ENCODE results near the genes AKR7A3 and MICOS10.

GRCh38 chr1:19081942-19082639 is 125.6 kb upstream of the IFFO2 start:
CAGE:
- cytosol, long polyA minus RNA = no peak
- cytosol, long polyA plus RNA = no peak
- long polyA plus RNA = no peak
- nucleus, long polyA minus RNA = no peak
- nucleus, long polyA plus RNA = no peak

CAGE:
- cytosol, long polyA minus RNA = no peak
- cytosol, long polyA plus RNA = no peak
- long polyA plus RNA = no peak
- nucleus, long polyA minus RNA = no peak
- nucleus, long polyA plus RNA = no peak
Measured at GRCh38 chr1:19119945-19120577, 90.0 kb downstream of the UBR4 start.

GRCh38 chr1:19159595-19160396 is 50.3 kb downstream of the UBR4 start:
CAGE:
- cytosol, long polyA minus RNA = no peak
- cytosol, long polyA plus RNA = no peak
- long polyA plus RNA = no peak
- nucleus, long polyA minus RNA = no peak
- nucleus, long polyA plus RNA = no peak

DNA sequence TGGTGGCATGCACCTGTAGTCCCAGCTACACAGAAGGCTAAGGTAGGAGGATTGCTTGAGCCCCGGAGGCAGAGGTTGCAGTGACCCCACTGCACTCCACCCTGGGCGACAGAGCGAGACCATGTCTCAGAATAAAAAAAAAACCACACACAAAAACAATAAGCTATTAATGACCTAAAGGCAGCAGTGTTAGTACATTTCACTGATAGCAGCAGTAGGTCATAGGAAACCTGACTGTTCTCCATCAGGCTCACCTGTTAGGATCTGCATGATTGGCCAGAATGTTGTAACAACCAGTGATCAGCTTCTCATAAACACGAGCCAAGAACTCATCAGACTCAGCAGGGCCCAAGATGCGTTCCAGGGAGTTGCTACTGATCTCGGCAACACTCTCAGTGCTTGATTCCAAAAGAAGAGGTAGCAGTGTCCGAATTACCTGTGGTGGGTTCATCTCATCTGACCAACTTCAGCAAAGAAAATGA is 43.3 kb downstream of the UBR4 start:
CAGE:
- cytosol, long polyA minus RNA = no peak
- cytosol, long polyA plus RNA = no peak
- long polyA plus RNA = no peak
- nucleus, long polyA minus RNA = no peak
- nucleus, long polyA plus RNA = no peak

DNA sequence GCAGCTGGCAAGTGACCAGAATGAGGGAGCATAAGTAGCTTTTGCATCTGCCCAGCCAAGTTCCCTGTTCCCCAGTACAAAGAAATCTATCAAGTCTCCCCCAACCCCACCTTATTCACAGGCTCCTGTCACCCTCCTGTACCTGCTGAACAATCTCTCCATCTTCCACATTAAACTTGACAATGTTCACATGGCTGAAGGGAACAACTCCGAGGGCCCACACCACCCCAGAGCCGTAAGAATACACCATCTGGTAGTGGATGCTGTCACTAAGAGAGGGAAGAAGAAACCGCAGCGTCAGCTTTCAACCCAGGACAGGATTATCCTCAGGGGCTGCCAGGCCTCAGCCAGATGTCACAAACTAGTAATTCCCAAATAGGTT is 10.5 kb downstream of the EMC1 start:
CAGE:
- cytosol, long polyA minus RNA = no peak
- cytosol, long polyA plus RNA = no peak
- long polyA plus RNA = no peak
- nucleus, long polyA minus RNA = no peak
- nucleus, long polyA plus RNA = no peak

CAGE:
- cytosol, long polyA minus RNA = no peak
- cytosol, long polyA plus RNA = no peak
- long polyA plus RNA = no peak
- nucleus, long polyA minus RNA = no peak
- nucleus, long polyA plus RNA = no peak
Measured at GRCh38 chr1:19273180-19273628, 15.4 kb downstream of the AKR7A3 start.

DNA sequence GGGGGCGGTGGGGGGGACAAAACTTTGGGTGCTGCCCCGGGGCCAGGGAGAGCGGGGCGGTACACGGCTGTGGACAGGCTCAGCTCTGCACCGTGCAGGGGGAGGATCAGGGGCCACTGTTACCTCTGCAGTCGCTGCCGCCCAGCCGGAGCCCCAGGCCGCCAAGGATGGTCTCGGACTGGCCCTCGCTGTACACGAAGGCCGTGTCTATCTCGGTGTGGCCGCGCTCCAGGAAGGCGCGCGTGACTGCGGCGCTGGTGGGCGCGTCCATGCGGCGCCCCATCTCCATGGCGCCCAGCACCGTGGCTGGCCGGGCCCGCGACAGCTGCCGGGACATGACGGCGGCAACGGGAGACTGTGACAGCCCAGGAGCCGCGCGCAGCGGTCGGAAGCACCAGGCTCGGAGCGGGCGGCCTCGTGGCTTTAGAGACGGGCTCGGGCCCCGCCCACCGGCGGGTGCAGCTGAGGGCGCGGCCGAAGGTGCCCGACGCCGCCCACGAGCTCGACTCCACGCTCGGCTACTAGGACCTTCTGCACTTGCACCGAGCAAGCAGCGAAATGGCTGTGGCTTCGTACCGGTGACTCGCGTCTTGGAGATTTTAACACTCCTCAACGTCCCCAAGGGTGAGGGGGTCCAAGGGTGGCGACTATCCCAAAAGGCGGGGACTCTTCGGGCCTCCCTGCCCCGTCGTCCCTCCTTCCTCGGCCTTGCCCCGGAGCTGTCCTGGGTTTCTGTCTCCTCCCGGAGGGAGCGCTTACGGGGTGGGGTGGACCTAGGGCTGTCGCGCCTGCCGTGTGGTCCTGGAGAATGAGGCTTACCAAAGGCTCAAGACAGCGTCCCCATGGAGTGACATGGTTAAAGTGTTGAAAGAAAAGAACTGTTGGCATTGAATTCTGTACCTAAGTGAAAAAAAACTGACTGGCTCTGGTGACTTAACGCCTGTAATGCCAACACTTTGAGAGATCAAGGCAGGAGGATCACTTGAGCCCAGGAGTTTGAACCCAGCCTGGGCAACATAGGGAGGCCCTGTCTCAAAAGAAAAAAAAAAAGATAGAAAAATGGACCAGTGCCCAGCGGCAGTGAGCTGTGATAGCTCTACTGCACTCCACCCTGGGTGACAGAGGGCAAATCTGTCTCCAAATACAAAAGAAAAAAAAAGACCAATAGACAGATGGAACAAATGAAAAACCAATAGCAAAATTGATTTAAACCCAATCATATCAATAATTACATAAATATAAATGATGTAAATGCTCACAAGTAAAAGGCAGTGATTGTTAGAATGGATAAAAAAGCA is at the start of gene AKR7A3:
AKR7A3 (minus strand) TSS at position 398 of the 1,298 bp plus-strand sequence.
CAGE:
- cytosol, long polyA minus RNA = no peak
- cytosol, long polyA plus RNA = no peak
- long polyA plus RNA = no peak
- nucleus, long polyA minus RNA = no peak
- nucleus, long polyA plus RNA = no peak

CAGE:
- cytosol, long polyA minus RNA = no peak
- cytosol, long polyA plus RNA = no peak
- long polyA plus RNA = no peak
- nucleus, long polyA minus RNA = no peak
- nucleus, long polyA plus RNA = no peak
Measured at GRCh38 chr1:19296835-19297335, 8.3 kb upstream of the AKR7A3 start.

GRCh38 chr1:19325265-19325674 is 13.1 kb downstream of the SLC66A1 start:
CAGE:
- cytosol, long polyA minus RNA = no peak
- cytosol, long polyA plus RNA = no peak
- long polyA plus RNA = no peak
- nucleus, long polyA minus RNA = no peak
- nucleus, long polyA plus RNA = no peak

GRCh38 chr1:19327823-19328022 is 15.6 kb downstream of the SLC66A1 start:
CAGE:
- cytosol, long polyA minus RNA = no peak
- cytosol, long polyA plus RNA = no peak
- long polyA plus RNA = no peak
- nucleus, long polyA minus RNA = no peak
- nucleus, long polyA plus RNA = no peak

DNA sequence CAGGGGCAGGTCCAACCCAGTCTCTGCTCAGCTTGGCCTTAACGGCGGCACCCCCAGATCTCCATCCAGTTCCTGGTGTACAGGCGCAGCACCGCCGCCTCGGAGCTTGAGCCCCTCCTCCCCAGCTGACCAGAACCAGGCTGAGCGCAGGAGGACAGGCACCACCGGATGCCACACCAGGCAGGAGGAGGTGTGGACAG is 16.3 kb downstream of the SLC66A1 start:
CAGE:
- cytosol, long polyA minus RNA = no peak
- cytosol, long polyA plus RNA = no peak
- long polyA plus RNA = no peak
- nucleus, long polyA minus RNA = no peak
- nucleus, long polyA plus RNA = no peak

GRCh38 chr1:19433083-19433972 is 52.0 kb downstream of the CAPZB start:
CAGE:
- cytosol, long polyA minus RNA = no peak
- cytosol, long polyA plus RNA = no peak
- long polyA plus RNA = no peak
- nucleus, long polyA minus RNA = no peak
- nucleus, long polyA plus RNA = no peak

GRCh38 chr1:19442356-19443243 is 42.7 kb downstream of the CAPZB start:
CAGE:
- cytosol, long polyA minus RNA = no peak
- cytosol, long polyA plus RNA = no peak
- long polyA plus RNA = no peak
- nucleus, long polyA minus RNA = no peak
- nucleus, long polyA plus RNA = no peak

DNA sequence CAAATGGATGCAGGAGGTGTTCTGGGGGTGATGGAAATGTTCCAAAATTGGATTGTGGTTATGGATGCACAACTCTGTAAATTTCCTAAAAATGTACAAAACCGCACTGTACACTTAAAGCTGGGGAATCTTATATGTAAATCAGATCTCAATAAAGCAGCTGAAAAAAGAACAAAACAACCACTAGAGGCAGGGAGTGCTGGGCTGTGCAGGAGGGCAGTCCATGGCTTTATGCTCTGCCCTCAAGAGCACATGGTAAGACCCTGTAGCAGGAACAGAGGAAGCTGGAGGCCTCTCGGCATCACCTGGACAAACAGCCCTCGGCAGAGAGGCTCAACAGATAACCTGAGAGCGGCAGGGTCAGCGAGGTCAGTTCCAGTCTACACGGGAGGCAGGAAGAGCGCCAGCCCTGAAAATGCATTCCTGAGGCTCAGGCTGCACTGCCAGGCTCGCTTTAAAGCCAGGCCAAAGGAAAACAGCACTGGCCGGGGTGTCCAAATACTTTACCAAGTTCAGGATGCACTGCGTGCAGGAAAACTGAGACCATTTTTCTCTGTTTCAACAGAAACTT is 39.5 kb downstream of the CAPZB start:
CAGE:
- cytosol, long polyA minus RNA = no peak
- cytosol, long polyA plus RNA = no peak
- long polyA plus RNA = no peak
- nucleus, long polyA minus RNA = no peak
- nucleus, long polyA plus RNA = no peak

DNA sequence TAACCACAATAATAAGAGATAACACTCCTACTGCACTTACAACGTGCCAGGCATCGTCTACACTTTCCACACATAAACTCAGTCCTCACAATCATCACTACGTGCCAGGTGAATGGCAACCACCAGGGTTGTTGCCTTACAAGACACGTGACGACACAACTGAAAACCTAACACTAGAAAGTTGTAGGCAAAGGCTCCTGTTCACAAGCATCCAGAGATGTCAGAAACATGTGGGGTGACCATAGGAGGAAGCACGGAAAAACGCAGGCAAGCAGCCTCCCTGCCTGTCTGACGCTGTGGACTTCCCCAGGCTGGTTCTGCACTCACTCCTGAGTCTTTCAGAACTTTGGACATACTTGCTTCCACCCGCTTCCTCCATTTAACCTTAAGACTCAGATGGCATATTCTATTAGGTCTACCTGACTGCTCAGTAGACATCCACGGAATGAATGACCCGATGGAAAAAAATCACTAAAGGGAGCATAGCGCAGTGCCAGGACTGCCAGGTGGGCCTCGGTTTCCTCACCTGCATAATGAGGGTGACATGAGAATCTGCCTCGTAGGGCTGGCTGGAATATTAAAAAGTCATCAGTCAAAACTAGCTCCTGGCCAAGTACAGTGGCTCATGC is 6.9 kb downstream of the CAPZB start:
CAGE:
- cytosol, long polyA minus RNA = no peak
- cytosol, long polyA plus RNA = no peak
- long polyA plus RNA = no peak
- nucleus, long polyA minus RNA = no peak
- nucleus, long polyA plus RNA = no peak

GRCh38 chr1:19596123-19597196 is at the start of gene MICOS10:
MICOS10 (plus strand) TSS chr1:19596979.
CAGE:
- cytosol, long polyA minus RNA = start-site peak on the plus strand at chr1:19597015-19597037, 112 reads
- cytosol, long polyA plus RNA = start-site peak on the plus strand at chr1:19596969-19597041, 1,099 and 126 reads in 2 replicates
- long polyA plus RNA = start-site peak on the plus strand at chr1:19596989-19597048, 534 and 591 reads in 2 replicates
- nucleus, long polyA minus RNA = start-site peak on the plus strand at chr1:19597004-19597029, 28 reads
- nucleus, long polyA plus RNA = start-site peak on the plus strand at chr1:19596989-19597041, 194 and 235 reads in 2 replicates

DNA sequence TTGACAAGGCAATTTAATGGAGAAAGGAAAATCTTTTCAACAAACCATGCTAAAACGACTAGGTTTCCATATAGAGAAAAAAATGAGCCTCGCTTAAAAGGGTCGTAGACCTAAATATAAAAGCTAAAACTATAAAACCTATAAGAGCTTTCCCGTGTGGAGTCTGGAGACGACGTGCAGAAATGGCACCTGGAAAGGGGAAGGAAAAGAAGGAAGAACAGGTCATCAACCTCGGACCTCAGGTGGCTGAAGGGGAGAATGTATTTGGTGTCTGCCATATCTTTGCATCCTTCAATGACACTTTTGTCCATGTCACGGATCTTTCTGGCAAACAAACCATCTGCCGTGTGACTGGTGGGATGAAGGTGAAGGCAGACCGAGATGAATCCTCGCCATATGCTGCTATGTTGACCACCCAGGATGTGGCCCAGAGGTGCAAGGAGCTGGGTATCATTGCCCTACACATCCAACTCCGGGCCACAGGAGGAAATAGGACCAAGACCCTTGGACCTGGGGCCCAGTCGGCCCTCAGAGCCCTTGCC is 11.2 kb downstream of the MICOS10 start:
CAGE:
- cytosol, long polyA minus RNA = no peak
- cytosol, long polyA plus RNA = no peak
- long polyA plus RNA = start-site peak on the plus strand centred at position 162 of the sequence, 10 bp wide, 29 and 21 reads in 2 replicates
- nucleus, long polyA minus RNA = no peak
- nucleus, long polyA plus RNA = no peak

CAGE:
- cytosol, long polyA minus RNA = no peak
- cytosol, long polyA plus RNA = no peak
- long polyA plus RNA = no peak
- nucleus, long polyA minus RNA = no peak
- nucleus, long polyA plus RNA = no peak
Measured at GRCh38 chr1:19643453-19643925, 622 bp upstream of the NBL1 start.

CAGE:
- cytosol, long polyA minus RNA = no peak
- cytosol, long polyA plus RNA = no peak
- long polyA plus RNA = no peak
- nucleus, long polyA minus RNA = no peak
- nucleus, long polyA plus RNA = no peak
Measured at GRCh38 chr1:19652088-19652619, 8.0 kb downstream of the NBL1 start.

DNA sequence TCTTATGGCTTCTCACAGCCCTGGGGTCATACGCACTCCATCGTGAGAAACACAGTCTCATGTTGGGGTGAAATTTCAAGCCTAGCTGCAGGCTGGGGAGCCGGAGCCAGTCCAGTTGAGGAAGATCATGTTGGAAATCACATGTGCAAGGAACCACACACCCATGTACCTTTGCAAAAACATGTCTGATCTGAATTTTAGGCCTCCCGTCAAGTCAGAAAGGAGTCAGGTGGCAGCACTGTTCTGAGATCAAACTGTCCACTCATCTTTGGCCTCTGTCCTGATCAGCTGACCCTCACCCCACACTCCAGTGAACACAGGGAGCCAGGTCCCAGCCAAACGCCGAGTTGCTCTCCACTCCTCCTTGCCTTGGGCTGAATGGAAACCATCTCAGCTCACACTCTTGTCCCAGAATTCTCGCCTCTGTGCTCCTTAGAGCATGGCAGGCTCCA is 4.5 kb upstream of the RNF186 start:
CAGE:
- cytosol, long polyA minus RNA = no peak
- cytosol, long polyA plus RNA = no peak
- long polyA plus RNA = no peak
- nucleus, long polyA minus RNA = no peak
- nucleus, long polyA plus RNA = no peak

Data from keratinocyte (primary cell).